Mesenteric fat pad (tissue), 1 donor: ENCODE measurements around the genes NBEA and STOML3.

GRCh38 chr13:33287053-33287771 is 1.7 kb upstream of the STARD13 start:
- PRO-cap = no peak

DNA sequence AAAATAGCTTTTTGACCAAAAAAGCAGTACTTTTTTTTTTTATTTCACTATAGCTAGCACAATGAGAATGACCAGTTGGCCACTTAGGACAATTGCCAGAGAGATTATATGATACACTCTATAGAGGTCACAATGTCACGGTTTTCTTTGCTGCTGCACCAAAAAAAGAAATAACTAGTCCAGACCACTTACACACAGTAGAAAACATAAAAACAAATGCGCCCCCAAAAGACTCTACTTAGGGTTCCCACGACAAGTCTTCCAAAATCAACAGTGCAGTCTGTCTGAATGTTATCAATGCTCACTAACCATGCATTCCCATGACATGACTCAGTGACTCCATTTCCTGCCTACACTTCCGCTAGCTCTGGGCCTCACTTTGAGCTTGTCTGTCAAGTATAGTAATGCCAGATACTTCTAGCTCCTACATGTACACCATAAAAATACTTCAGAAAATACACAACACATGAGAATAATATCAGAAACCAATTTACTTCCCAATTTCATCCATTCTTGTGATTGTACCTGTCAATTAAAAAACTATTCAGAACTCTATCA is 209.2 kb upstream of the STARD13 start:
- PRO-cap = no peak

- PRO-cap = no peak
Observed at GRCh38 chr13:33509315-33510543, 224.2 kb upstream of the STARD13 start.

GRCh38 chr13:33536946-33537639 is 251.5 kb upstream of the STARD13 start:
- PRO-cap = no peak

DNA sequence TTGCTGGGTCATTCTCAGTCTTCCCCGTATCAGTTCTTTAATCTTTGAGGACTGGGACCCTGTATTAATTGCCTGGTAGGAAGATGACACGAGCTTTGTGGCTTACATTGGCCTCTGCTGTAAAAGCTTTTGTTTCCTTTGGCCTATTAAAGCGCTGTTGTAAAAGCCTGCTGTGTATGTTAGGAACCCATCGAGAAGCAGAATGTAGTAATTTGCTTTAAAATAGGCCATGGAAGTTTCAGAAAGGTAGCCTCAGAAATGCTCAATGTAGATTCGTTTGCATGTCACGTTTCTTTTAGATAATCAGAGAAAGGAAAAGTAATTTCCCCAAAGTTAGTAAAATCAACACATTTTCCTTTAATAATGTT is 257.5 kb upstream of the STARD13 start:
- PRO-cap = no peak

DNA sequence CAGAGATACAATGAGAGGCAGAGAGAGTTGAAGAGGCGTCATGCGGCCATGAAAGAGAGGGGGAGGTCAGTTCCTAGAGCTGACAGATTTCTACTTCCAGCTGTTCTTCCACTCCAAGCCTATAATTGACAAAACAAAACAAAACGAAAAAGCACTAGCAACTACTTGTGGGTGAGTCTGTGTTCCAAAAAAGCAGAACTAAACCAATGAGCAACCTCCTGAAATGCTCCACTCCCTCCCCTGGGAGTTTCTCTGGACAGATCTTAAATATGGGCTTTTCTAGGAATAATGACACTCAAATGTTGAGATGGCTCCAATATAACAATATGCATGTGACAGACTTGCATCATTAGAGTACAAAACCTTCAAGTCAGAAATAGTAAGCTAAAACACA is 173.4 kb upstream of the RFC3 start:
- PRO-cap = no peak

DNA sequence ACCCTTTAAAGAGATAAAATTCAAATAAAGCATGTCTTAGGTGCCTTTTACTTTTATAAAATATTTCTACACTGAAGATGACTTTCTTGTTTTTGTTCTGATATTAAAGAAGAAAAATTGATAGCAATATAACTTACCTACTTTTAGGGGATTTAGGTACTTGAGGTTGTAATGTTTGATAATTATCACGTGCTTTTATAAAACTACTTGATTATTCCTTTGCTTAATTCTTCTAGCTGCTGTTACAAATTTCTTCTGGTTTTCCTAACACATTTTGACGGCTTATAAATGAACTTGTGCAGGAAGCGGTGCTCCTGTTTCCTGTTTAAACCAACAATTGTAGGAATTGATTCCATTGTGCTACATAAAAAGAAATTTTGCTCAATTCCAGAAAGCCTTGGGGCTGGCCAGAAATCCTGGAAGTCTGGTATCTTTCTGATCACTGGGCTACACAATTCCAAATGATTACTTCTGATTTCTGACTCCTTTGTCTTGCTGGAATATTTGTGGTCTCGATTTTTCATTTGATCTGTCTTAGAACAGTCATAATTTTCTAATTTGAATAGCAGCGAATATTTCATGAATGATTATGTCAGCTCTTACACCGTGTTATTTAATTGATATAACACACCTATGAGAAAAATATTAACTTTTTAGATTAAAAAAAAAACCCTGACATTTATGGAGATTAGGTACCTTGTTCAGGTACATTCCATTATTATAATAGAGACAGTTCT is 14.9 kb downstream of the RFC3 start:
- PRO-cap = no peak

GRCh38 chr13:33937757-33938212 is 119.8 kb downstream of the RFC3 start:
- PRO-cap = no peak

DNA sequence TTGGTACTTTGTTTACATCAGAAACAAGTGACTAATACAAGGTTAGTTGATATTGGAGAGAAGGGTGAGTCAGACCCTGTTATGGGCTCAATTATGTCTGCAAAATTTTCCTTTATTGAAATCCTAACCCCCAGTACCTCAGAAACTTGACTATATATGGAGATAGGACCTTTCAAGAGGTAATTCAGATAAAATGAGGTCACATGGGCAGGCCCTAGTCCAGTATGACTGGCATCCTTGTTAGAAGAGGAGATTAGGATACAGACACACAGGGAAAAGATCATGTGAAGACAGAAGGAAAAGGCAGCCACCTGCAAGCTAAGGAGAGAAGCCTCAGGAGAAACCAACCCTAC is 226.8 kb downstream of the RFC3 start:
- PRO-cap = no peak

- PRO-cap = unidirectional peak, plus-strand start at chr13:34942291
Observed at GRCh38 chr13:34941380-34942580, at the start of gene NBEA. Gene NBEA, plus strand, starts transcription at chr13:34942270.

DNA sequence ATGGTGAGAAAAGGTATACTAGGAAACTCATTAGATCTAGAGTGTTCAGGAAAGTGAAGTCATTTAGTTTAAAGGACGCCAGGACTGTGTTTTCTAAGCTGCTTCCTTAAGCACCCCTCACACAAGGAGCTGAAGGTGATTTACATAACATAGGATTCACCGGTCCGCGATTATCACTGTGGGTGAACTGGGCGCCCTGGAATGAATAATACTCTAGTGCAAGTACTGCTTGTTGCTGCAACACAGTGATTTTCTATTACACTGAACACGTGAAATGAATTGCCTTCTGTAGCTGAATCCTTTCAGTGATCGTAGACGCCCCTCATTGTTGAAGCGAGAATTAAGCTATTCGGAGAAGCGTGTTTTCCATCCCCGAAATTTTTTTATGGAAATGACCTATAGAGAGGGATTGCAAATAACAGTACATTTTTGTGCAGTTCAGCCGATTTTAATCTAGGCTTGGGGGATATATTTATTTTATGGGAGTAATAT is 2.7 kb upstream of the MAB21L1 start:
- PRO-cap = no peak

DNA sequence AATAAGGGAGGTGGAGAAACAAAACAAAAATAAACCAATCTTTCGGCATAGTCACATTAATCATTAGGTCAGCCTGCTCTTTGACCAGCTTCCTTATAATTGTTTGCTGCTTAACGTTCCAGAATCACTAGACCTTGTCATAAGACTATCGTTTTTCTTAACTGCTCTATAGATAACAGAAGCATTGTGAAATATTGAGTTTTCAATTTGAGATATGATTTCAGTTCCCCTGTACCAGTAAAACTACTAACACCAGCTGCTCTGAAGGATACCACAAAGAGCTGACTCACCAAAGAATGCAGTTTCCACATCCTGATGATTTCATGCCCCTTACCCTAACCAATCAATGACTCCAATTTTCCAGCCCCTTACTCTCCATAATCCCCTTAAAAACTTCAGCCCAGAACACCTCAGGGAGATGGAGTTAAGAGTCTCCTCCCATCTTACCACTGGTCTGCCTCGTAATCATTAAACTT is 14.3 kb upstream of the CCNA1 start:
- PRO-cap = no peak

DNA sequence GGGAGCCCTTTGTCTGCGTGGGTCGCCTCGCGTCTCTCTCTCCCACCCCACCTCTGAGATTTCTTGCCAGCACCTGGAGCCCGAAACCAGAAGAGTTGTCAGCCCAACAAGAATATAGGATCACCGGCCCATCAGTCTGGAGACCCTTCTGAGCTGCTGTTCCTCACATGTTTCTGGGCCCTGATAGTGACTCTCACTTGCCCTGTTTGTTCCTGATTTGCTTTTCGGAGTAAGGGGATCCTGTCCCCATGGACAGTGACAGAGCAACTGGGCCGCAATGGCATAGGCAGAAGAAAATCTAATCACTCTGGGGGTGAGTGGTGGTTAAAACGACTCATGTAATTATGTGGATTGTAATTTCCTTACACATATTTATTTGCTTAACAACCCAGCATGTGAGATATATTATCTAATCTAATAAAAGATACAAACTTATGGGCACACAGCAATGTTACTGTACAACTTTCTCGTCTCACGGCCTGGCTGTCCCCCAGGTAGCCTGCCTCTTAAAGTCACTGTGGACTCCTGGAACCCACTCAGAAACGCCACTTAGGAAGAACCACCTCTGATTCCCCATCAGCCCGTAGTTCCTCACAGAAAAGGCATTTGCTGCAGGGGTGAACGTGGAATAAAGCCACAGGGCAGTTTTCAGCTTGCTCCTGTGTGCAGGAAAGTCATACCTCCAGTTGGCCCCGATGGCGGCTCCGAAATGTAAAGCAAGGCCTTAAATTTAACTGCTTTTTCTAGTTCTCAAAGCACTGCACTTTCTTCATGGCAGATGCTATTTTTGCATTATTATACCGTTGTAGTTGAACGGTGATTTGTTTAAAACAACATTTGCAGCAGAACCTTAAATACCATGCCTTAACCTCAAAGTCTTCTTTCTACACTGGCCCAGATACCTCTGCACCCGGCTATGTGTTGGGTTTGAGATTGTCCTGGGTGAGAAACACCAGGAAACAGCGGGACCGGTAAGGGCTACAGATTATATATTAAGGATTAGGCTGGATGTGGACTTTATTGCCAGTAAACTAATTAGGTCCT is 868 bp upstream of the SMAD9 start:
- PRO-cap = no peak

- PRO-cap = no peak
Observed at GRCh38 chr13:37701110-37701990, 102.8 kb upstream of the POSTN start.

DNA sequence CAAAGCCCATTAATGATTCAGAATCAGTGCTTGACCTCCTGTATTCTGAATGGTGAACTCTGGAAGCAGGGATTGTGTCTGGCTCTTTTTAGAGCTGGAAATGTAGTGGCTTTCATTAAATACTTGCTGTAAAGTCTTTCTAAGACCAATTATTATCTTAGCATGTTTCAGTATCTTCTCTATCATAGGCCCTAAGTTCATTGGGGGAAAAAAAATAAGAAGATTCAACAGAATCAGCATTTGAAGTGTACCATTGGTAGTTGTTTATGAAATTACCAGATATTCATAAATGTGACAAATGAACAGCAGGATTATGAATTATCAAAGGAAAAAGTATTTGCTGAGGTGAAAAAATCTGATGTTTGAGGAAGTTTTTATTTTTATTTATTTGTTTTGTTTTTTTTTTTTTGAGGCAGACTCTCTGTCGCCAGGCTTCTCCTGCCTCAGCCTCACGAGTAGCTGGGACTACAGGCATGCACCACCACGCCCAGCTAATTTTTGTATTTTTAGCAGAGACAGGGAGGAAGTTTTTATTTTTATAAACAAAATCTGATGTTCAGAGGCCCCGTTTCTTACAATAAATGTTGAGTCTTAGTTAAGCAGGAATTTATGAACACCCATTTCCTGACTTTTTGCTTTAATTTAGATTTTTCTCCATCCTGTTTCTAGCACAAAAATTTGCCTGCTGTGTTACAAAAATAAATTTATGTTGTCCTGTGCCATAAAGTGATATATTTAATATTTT is 12.6 kb downstream of the UFM1 start:
- PRO-cap = no peak

DNA sequence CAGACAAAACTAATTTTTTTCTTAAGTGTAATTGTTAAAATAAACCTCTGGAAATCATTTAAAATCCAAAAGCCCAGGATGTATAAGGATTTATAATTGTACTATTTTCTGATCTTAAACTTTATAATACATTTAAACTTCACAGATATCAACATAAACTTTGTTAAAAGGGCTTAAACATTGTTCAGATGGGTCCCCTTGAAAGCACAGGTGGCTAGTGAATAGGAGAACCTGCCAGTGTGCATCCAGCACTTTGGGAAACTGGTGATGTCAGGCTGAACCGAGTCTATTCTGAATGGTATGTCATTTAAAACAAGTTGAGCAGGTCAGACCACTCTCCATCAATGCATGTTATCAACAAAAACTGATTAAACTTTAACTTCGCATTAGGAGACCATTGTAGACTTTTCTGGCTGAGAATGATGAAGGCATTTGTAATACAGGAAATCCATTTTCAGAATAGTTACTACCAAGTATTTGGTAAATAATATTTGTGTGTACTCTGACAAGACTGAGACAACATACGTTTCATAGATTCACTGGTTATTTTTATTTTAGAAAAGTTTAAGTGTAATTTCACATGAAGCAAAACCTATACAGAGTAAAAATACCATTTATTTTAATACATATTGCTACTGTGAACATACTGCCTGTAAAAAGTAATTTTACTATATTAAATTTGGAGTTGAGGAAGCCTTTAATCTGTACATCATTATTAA is 50.1 kb upstream of the FREM2 start:
- PRO-cap = no peak

- PRO-cap = no peak
Observed at GRCh38 chr13:38784372-38785073, 97.6 kb downstream of the FREM2 start.

DNA sequence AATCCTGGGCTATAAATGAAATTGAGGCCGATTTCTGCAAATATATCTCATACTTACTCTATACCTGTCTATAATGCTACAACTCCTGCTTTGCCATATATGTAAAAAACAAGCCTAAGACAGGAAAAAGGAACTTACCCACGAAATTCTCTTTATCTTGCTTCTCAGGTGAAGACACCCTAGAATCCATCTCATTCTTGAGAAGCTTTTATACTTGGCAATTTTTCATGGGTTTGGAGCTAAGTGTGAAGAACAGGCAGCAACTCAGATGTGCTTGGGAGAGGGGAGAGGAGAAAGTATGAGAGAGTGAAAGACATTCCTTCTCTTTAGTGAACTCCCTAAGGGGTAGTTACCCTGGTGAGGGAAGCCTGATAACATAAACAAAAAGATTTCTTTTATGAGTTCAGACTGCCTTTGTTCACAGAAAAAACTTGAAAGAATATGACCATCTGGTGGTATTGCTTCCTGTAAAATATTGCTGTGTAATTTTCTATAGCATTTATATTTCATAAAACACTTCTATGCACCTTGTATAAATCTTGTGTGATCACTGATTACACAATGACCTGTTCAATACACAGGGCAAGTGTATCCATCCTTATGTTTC is at the start of gene STOML3:
Gene STOML3, minus strand, starts transcription at position 300 of the 607 bp plus-strand sequence.
- PRO-cap = no peak

DNA sequence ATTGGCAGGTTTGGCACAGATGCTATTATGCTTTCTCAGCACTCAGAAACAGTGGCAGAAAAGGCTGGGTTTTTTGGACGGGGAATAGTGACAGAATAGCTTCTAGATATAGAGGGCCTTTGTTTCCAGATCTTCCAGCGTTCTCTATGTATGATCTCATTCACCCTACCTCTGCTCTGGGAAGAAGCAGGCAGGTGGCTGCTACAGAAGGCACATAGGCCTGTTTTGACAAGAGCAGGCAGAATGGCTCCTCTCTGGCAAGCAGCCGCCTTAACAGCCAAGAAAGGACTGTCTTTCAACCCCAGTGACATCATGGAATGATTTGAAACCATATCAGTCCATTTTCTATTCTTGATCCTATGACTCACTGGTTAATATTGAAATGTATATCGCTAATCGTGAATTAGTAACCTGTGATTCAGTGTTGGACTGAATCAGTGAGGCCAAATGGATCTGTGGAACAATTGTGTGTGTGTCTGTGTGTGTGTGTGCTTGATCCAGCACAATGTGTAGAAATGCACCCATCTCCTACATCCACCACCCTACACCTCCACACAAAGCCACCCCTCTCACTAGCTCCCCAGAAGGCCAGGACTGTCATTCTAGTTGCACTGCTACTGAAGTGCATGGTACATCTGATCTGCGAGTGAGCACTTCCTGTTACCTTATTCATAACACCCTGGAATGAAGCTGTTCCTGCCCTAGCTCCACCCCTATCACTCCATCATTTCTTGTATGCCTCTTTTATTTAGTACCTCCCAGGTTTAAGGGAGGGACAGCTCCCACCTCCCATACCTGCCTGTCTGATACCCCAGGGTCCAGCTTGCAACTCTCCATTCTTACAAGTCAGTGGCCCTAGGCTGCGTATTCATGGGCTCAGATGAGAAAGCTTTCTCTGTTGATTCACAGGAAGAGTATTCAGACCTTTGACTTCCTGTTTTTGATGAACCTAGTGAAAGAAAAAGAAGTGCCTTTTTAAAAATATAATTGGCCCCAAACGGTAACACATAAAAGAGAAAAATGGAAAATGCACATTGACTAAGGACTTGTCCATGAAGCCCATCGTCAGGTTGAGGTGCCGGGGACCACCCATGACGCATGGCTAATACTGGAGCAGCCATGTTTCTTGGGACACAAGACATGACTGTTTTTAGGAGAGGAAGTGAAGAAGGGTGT is 459.9 kb downstream of the FOXO1 start:
- PRO-cap = no peak

GRCh38 chr13:40235001-40235660 is 431.3 kb downstream of the FOXO1 start:
- PRO-cap = no peak